Diencephalon (tissue), 2 donors: ENCODE results near the gene NPIPA1.

GRCh38 chr16:14151416-14152119 is 80.4 kb downstream of the MRTFB start:
- RAMPAGE, long total RNA, result no peak

- RAMPAGE, long total RNA, result no peak
These were observed 132.2 kb downstream of the MRTFB start for GRCh38 chr16:14203280-14203799.

GRCh38 chr16:14285426-14286184 is 214.5 kb downstream of the MRTFB start:
- RAMPAGE, long total RNA, result no peak

DNA sequence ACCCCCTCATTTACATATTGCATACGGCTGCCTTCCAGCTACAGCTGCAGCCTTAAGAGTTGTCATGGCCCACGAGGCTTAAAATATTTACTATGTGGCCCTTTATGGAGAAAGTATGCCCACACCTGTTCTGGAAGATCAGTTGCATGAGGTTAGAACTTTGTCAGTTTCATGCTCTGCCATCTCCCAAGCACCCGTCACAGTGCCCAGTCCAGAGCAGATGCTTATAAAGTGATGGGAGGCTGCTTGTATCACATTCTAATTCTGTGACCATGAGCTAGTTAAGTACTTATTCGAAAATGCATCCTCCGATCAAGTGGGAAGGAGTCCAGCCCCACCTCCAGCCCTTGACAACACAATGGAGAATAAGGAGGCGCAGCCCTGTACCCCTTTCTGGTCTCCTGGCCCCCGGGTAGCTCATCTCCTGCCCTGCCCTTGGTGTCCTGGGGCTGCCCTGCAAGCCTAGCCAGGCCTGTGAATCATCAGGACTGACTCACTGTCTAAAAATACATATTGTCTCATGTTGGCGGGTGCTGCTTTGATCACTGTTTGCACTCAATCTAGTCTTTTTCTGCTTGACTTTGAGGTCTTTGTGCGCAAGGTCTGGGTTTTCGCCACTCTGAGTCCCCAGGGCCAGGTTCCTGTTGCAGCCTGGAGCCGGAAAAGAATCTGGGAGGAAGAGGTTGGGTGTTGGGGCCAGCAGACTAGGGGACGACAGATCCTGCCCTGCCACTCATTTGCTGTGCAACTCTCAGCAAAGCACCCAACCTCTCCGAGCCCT is 230.8 kb downstream of the PARN start:
- RAMPAGE, long total RNA, result no peak

DNA sequence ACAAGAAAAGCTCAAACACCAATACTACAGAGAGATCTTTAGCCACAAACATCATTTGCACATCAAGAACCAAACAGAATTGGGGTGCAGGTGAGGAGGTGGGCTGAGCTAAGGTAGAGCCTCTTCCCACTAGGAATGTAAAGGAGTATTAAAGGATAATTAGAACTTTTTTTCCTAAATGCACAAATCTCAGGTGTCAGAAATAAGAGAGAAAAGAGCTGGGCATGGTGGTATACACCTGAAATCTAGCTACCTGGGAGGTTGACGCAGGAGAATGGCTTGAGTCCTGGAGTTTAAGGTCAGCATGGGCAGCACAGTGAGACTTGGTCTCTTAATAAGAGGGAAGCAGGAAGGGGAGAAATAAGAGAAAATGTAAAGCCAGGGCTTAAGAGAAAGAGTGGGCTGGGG is 107.9 kb downstream of the PARN start:
- RAMPAGE, long total RNA, result no peak

- RAMPAGE, long total RNA, result no peak
These were observed 101.0 kb downstream of the PARN start for GRCh38 chr16:14528938-14529494.

DNA sequence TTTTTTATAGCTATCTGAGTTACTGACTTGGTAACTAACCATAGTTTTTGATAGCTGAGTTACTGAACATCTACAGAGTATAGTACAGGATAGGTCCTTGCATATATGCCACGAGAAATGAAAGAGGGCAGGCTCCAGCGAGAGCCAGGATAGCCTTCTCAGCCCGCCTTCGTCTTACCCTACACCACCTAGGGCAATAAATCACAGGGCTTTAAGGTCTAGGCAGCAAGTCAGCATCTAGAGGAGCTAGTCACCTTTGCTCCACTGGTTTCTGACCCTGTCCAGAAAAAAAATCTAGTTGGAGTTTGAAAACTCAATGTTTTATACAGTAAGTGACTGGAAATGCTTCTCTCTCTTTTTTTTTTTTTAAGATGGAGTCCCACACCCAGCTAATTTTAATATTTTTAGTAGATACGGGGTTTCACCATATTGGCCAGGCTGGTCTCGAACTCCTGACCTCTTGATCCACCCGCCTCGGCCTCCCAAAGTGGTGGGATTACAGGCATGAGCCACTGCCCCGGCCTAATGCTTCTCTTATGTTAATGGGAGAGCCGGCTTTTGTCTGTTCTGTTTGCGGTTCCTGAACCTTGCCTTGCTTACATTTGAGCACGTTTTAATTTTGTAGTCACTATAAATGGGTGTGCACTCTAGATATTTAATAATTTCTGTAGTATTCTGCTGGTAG is 2.8 kb downstream of the BFAR start:
- RAMPAGE, long total RNA, result no peak

GRCh38 chr16:14935220-14935588 is 2.0 kb upstream of the NPIPA1 start:
- RAMPAGE, long total RNA, result no peak

DNA sequence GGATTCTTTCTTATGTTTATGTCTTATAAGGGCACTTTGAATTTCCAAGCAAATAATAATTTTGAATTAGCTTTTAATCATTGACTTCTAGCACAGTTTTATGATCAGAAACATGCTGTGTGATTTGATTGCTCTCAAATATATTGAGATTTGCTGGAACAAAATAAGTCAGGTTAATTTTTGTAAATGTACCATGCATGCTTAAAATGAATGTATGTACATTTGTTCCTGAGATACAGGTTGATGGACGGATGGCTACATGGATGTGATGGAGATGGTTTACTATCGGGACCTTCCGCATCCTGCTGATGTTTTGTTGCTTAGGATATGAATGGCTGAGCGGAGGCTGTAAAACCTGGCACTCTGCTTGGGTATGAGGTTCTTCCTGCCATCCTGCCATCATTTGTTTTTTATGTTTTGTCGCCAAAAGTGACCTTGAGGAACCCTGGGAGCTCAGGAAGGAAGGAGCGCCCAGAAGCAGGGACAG is at the start of gene NPIPA1:
NPIPA1 (plus strand) TSS at position 309 of the 487 bp plus-strand sequence.
- RAMPAGE, long total RNA, result no peak

DNA sequence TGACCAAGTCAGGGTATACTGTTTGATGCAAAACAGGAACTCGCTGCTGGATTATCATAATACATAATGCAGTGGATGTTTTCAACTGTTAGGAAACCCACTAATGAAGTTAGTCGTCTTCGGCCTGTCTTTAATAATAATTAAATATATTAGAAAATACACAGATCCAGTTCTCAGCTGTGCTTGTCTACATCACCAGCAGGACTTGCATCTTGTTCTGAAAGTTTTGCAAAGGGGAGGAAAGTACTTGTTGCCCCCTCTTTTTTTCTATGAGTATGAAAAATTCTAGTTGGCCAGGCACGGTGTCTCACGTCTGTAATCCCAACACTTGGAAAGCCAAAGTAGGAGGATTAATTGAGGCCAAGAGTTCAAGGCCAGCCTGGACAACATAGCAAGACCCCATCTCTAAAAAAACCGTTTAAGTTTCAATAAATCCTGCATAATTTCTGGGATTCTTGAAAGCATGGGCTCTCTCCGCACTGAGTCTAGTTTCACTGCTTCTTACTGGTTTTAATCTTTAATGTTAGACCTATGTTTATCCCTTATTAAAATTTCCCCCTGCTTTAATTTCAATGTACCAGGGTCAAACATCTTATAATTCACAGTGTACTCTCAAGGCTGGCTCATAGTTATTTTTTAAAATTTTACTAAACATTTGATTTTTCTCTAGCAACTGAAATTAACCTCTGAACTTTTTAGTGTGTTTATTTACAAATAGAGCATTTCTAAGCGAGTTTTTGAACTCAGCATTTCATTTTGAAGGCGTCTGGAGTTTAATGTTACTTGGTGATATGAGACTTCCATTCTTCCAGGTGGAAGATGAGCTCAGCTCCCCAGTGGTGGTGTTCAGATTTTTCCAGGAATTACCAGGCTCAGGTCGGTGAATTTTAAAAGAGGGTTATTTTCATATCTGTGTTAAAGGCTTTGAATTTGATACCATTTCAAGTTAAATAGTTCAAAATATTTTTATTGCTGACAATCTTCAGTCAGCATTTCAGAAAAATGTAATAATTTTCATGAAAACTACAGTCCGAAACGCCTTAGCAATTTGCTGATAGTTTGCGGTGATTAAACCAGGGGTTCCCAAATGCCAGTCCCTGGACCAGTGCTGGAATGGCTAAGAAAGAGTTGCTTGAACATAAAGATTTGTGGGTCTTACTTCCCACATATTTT is 29.7 kb downstream of the NTAN1 start:
- RAMPAGE, long total RNA, result no peak

GRCh38 chr16:15057787-15058167 is 1.9 kb upstream of the NTAN1 start:
- RAMPAGE, long total RNA, result no peak

GRCh38 chr16:15060409-15061684 is 5.0 kb upstream of the NTAN1 start:
- RAMPAGE, long total RNA, result no peak

DNA sequence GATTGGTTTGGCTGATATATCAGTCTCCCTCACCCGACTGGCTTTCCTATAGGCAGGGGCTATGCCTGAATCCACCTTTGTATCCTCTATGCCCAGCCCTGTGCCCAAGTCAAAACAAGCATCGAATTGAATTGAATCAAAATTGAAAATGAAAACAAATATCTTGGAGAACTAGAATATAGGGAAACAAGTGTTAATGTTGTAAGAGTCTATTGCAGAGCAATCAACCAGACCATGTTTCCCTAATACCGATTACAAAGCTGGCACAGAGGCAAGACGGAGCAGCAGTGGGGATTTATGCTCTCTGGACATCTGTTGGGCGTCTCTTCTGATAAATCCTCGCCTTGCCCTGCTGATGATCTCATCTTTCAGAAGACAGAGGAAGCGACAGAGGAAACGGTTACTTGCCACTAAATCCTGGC is 112.3 kb upstream of the RRN3 start:
- RAMPAGE, long total RNA, result no peak

DNA sequence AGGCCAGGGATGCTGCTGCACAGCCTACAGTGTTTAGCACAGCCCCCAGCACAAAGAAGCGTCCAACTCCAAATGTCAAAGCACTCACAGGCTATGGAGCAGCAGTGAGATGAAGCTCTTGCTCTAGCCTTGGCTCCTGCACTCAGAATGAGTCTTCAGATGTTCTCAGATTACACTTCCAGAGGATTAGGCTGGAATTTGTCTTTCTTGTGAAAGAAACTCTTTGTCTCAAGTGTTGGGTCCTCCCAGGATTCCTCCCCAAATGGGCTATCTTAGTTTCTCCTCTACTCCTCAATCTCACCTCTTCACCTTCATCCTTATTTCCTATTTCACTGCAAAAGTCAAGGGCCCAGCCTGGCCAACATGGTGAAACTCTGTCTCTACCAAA is 64.5 kb downstream of the BMERB1 start:
- RAMPAGE, long total RNA, result no peak

- RAMPAGE, long total RNA, result no peak
These were observed 65.3 kb downstream of the MARF1 start for GRCh38 chr16:15577614-15578071.

DNA sequence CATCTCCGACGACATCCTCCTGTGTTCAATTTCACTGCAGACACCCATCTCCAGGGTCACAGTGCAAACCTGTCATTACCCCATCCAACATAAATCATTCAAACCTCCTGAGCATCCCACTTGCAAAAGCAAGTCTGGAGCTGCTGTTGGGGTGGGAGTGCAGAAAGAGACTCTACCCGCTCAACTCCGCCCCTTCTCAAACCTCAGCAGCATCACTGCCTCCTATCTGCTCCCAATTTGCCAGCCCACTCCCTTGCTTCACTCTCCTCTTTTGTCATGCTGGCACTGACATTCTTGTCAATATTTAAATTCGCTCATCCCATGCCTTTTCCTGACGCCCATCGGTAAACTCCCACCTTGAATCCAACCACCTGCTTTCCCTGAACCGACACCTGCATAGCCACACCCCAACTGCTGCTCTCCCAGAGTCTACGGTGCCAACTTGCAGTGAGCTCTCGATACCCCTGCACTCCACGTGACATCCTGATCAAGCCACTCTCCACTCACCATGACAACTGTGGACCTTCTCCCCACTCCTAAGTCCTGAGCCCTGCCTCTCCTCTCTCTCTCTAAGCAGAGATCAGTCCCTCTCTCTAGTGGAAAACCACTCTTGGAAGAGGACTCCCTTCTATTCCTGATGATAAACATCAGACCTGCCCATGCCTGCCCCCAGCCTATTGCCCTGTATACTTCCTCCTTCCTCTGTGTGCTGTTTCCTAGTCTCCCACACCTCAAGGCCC is 36.8 kb downstream of the MARF1 start:
- RAMPAGE, long total RNA, result no peak

GRCh38 chr16:15702726-15703488 is 52.9 kb downstream of the NDE1 start:
- RAMPAGE, long total RNA, result no peak

DNA sequence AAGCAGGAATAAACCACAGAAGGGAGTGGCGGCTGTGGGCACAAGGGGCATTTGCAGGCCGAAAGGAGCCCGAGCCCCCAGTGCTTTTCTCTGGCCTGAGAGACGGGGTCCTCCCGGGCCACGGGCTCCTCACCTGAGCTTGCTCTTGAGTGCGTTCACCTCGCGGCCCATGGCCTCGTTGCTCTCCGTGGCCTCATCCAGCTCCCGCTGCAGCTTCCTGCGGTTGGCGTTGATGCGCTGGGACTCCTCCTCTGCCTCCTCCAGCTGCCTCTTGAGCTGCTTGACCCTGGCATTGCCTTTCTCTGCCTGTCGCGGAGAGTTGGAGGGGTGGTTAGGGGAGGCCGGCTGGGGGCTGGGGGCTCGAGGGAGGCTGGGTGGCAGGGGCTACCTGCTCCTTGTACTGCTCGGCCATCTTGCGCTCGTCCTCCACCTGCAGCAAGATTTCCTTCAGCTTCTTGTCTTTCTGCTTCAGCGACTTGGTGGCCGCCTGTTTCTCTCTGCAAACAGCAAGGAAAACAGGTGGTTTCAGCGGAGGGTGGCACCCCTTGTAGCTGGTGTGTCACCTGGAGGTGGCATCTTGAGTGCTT is 64.8 kb downstream of the NDE1 start:
- RAMPAGE, long total RNA, result no peak

DNA sequence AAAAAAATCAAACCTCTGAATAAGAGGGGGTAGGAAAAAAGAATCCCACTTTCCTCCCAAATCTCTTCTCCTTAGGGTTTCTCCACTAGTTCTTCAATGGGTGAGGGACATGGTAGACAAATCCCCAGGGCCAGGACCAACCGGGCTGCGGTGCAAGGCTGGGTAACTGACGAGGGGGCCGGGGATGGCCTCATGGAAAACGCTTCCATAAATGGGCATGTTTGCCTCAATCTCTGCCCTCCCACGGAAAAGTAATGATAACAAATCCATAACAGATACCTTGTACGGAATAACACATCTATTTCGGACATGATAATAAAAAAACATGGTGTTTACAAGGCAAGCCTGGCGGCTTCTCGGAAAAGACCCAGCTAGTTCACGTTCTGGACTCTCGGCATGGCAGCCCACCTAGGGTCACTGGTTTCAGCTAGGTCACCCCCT is 2.0 kb downstream of the MYH11 start:
- RAMPAGE, long total RNA, result no peak

DNA sequence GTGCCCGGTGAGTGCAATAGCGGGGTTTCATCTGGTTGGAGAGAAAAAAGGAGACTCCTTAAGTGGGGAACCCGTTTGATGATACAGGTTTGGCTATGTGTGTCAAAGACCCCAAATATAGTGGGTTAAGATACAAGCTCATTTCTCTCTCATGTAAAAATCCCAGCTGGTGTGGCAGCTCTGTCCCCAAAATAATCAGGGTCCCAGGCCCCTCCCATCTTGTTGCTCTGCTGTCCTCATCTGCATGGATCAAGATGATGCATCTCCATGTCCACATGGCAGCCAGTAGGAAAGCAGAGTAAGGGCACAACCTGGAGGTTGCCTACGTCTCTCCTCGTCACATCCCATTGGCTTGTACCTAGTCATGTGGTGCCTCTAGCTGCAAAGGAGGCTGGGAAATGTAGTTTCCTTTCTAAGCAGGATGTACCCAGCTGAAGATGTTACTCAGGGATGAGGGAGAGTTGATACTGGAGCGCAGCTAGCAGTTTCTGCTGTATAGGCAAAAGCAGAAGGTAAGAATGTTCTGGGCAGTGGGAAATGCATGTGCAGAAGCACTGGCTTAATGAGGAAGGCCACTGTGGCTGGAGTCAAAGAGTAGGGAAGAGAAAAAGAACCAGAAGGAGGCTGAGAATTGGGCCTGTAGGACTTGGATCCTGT is 20.7 kb downstream of the ABCC1 start:
- RAMPAGE, long total RNA, result no peak